ENCODE measurements around the genes CIR1 and WIPF1.

DNA sequence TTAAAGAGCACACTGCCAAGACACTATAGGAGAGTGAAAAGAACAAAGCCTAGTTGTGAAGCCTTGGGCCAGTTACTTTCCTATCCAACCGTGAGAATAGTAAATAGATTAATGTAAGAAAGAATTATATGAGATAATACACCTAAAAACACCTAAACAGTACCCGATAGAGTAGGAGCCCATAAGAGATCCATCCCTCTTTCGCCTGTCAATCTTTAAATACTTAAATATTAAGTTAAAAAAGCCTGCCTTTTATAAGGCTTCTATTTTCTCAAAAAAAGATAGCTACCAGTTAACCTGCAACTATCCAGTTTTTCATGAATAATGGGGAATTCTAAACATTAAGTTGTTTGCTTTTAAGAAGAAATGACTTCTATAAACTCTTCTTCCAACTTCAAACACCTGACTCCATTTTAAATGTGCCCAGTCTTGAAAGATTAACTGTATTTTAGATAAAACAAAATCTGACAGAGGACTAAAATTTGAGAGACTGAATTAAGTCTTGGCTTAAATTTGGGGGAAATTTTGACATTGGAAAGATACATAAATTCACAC, 15.7 kb downstream of the SP3 start:
- PRO-cap = no peak
- RAMPAGE, long total RNA, 2 experiments = no peak in any of the 2 experiments

- PRO-cap = no peak
- RAMPAGE, long total RNA, 2 experiments = start-site peak on the minus strand in 1 of 2 experiments, at chr2:173951536-173951761 at its widest, 5 reads per replicate
Observed at GRCh38 chr2:173951461-173951876, 13.7 kb downstream of the SP3 start.

- PRO-cap = no peak
- RAMPAGE, long total RNA, 2 experiments = start-site peak on the minus strand in 1 of 2 experiments, at chr2:174208501-174209195 at its widest, 16 reads per replicate
Observed at GRCh38 chr2:174208390-174209456, 39.6 kb downstream of the OLA1 start.

DNA sequence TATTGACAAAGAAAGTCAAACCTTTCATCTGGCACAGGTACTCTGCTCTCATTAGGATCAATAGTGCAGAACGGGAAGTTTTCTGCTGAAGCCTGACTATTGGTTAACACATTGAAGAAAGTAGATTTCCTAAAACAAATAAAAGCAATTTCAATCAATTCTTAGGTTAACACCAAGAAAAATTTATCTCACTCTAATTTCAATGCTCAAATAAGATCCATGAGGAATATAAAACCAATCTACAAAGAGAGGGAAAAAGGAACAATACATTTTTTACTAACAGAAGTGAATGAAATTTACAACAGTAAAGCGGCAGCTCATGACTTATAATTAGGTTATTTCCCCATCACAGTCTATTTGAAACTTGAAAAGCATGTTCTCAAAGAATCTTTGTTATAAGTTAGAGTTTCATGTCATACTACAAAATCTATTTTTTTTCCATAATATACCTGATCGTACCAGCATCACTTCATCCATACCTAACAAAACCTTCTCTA, 19.0 kb downstream of the OLA1 start:
- PRO-cap = no peak
- RAMPAGE, long total RNA, 2 experiments = no peak in any of the 2 experiments

- PRO-cap = bidirectional peak, plus-strand start at chr2:174395795, minus-strand start at chr2:174395698
- RAMPAGE, long total RNA, 2 experiments = start-site peak on the plus strand in 2 of 2 experiments, at chr2:174395759-174395887 at its widest, 17 to 107 reads per replicate; start-site peak on the minus strand in 2 of 2 experiments, at chr2:174395649-174395680 at its widest, 62 to 106 reads per replicate
Observed at GRCh38 chr2:174395105-174396063, at the start of gene CIR1. TSS of gene CIR1 (minus strand) at chr2:174395712.

DNA sequence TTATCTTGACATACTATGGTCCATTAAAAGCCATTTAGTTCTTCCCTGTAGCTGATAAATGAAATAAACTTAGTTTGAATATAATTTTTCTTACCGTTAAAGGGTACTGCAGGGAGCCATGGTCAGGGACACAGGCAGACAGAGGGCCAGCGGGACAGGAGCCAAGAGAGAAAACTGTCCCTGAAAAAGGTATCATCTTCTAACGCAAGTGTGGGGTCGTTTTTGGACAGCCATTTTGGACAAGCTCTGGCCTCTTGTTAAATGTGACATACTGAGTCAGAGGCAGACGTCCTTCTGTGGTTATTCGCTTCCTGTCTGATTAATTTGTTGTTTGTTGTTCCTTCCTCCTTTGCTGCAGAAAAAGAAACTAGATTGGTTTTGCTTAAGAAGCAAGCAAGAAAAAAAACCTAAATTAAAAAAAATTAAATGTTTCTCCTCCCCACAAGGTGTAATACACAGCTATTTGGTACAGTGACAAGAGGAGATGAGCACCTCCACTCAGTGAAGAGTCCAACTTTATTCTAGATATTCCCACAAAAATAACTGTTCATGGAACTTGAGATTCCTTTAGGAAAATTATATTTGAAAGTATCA, at the start of gene WIPF1:
Gene WIPF1, minus strand, starts transcription at position 298 of the 594 bp plus-strand sequence.
- PRO-cap = unidirectional peak, minus-strand start at position 296 of the sequence
- RAMPAGE, long total RNA, 2 experiments = no peak in any of the 2 experiments

- PRO-cap = no peak
- RAMPAGE, long total RNA, 2 experiments = no peak in any of the 2 experiments
Observed at GRCh38 chr2:174627353-174628180, 30.0 kb upstream of the WIPF1 start.

- PRO-cap = no peak
- RAMPAGE, long total RNA, 2 experiments = start-site peak on the minus strand in 2 of 2 experiments, at chr2:174634555-174634732 at its widest, 15 to 21 reads per replicate
Observed at GRCh38 chr2:174634056-174635116, 36.8 kb upstream of the WIPF1 start.

DNA sequence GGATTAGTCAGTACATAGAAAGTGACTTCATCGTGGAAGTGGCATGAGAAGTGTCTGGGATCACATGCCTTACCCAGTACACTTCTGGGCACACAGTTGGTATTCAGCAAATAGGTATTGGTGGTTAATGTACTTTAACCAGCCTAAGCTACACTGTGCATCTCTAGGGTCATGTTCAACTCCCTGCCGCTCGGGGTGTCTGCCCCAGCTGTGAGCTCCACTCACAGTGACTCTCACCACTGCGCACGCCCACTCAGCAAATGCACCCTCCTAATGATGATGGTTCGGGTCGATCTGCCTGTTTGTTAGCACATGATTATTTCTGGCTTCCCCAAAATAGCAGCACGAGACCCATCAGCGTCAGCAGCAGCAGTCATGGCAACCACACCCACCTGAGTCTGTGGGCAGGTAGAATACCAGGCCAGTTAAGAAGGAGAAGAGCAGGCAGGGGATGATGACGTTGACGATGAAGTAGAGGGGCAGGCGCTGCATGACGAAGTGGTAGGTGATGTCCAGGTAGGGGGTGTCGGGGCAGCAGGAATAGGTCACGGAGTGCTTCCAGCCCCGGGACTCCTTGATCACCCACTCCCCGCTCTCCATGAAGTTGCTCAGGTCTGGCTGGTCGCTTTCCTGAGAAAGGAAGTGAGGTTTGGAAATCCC, 11.0 kb downstream of the CHRNA1 start:
- PRO-cap = no peak
- RAMPAGE, long total RNA, 2 experiments = no peak in any of the 2 experiments

GRCh38 chr2:175167270-175168072, 532 bp downstream of the ATF2 start:
- PRO-cap = unidirectional peak, plus-strand start at chr2:175167426; bidirectional peak, plus-strand start at chr2:175167844, minus-strand start at chr2:175167910
- RAMPAGE, long total RNA, 2 experiments = no peak in any of the 2 experiments

- PRO-cap = bidirectional peak, plus-strand start at chr2:175168511, minus-strand start at chr2:175168200
- RAMPAGE, long total RNA, 2 experiments = no peak in any of the 2 experiments
Observed at GRCh38 chr2:175168461-175169145, 600 bp upstream of the ATF2 start.

- PRO-cap = no peak
- RAMPAGE, long total RNA, 2 experiments = no peak in any of the 2 experiments
Observed at GRCh38 chr2:176002591-176003177, 617 bp upstream of the LNPK start.

- PRO-cap = no peak
- RAMPAGE, long total RNA, 2 experiments = no peak in any of the 2 experiments
Observed at GRCh38 chr2:176133488-176133762, 3.9 kb downstream of the HOXD8 start.

- PRO-cap = no peak
- RAMPAGE, long total RNA, 2 experiments = no peak in any of the 2 experiments
Observed at GRCh38 chr2:176138311-176139493, 9.2 kb downstream of the HOXD8 start.

DNA sequence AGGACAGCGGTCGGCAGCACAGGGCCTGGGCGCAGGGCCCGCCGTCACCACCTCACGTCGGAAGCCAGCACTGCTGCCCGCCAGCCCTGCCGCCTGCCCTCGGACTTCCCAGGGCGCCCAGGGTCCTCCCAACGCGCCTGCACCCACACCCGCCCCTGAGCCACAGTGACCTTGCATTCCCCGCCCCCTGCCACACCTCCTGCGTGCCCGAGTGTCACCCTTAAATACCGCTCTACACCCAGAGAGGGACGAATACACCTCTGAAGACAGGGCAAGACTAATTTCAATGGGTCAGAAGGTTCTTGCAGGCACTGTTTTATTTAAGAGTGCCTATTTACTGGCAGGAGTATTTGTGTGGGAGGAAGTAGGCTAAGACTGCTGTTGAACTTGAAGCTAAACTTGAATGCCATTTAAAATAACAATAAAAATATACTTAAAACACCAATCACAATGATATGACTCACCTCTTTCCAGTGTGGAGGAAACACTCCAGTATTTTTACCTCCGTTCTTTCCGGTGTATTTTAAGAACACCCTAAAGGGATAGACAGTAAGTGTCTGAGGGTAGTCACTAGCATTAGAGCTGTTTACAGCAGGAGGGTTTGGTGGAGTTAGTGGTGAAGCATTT, 9.8 kb upstream of the HOXD1 start:
- PRO-cap = no peak
- RAMPAGE, long total RNA, 2 experiments = no peak in any of the 2 experiments

GRCh38 chr2:176455687-176456418, 186.6 kb downstream of the MTX2 start:
- PRO-cap = no peak
- RAMPAGE, long total RNA, 2 experiments = no peak in any of the 2 experiments

DNA sequence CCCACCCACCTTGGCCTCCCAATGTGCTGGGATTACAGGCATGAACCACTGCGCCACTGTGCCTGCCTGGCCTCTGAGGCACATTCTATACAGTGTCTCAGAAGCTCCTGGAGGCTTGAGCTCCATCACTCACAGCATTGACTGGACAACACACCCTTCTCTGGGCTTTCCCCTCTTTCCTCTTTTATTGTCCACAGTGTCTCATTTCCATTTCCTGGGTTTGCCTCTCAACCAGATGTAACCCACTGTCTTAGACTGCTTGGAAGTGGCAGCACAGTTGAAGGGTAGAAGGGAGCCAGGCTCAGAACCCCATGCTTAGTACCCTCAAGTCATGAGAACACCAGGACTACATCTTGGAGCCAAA, 208.1 kb downstream of the MTX2 start:
- PRO-cap = no peak
- RAMPAGE, long total RNA, 2 experiments = no peak in any of the 2 experiments

DNA sequence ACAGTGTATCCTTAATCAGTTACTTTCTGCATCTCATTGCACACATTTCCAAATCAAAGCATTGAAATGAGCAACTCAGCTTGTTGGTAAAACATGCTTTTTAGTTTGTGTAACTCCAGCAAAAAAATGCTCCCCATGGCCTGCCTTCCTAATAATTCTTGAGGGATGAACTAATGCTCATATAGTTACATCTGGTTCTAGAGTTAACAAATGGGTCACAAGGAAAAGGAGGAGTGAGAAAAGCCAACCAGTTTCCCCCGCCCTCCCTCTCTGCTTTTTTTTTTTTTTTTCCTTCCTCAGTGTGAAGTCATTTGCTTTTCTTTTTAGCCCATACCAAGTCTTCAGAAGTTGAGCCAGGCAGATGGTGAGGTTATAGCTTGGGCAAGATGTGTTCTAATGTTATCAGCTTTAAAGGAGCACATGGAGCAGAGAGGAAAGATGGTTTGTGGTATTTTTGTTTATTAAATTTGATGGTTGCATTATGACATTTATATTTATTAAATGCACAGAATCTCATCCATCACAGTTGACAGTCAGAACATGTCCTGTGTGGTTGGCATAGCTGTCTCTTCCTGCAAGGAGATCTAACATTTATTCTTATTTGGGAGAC, 231.8 kb downstream of the MTX2 start:
- PRO-cap = unidirectional peak, minus-strand start at position 281 of the sequence
- RAMPAGE, long total RNA, 2 experiments = no peak in any of the 2 experiments

- PRO-cap = no peak
- RAMPAGE, long total RNA, 2 experiments = no peak in any of the 2 experiments
Observed at GRCh38 chr2:176553424-176554712, 284.6 kb downstream of the MTX2 start.

- PRO-cap = no peak
- RAMPAGE, long total RNA, 2 experiments = no peak in any of the 2 experiments
Observed at GRCh38 chr2:176565813-176566372, 296.7 kb downstream of the MTX2 start.